Vein endothelial cell (primary cell): Measurements from ENCODE around the genes RNF220, BTBD19 and PTCH2.

- CAGE, long polyA plus RNA = no peak
These were observed 36.9 kb downstream of the DMAP1 start for GRCh38 chr1:44250040-44250751.

- CAGE, long polyA plus RNA = no peak
These were observed 54.5 kb downstream of the DMAP1 start for GRCh38 chr1:44267790-44268174.

DNA sequence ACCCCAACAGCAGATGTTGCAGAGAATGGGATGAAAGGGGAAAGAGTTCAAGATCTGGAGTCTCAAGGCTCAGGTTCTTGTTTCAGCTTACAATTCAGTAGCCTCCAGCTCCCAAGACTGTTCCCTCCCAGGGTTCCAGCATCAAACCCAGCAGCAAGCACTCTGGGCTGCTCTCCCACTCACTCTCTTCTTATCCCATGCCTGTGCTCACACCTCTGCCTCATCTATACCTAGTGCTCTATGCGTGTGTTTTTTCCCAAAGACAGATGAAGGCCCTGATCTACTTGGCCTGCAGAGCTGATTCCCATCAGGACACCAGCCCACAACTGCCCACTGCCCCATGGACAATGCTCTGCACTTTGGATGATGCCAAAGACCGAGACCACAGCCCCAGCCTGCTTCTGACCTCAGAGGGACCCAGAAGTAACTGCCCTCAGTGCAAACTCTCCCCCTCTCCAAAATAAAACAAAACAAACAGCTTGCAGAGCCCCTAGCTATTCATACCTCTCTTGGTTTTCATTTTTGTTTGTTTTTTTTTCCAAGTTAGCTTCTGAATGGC lies 61.4 kb downstream of the DMAP1 start:
- CAGE, long polyA plus RNA = no peak

DNA sequence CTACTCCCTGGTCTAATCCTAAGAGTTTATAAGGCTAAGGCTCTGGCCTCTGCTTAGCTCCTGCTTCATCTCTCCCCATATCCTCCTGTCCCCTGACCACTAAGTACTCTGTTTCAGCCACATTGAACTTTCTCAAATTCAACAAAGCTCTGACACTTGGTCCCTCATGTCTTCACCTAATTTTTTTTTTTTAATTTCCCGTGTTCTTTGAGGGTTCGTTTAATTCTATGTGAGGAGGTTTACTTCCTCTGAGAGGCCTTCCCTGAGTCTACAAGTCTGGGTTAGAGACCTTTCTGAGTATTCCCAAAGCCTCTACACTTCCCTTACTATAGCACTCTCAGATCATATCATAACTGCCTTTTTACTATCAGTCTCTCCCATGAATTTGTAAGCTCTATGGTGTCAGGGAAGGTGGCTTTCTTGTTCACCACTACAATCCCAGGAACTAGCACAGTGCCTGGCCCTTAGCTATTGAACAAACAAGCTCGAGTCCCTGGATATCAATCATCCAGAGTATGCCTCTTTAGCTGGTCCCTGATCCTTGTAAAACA lies 3.3 kb downstream of the ERI3 start:
- CAGE, long polyA plus RNA = no peak

DNA sequence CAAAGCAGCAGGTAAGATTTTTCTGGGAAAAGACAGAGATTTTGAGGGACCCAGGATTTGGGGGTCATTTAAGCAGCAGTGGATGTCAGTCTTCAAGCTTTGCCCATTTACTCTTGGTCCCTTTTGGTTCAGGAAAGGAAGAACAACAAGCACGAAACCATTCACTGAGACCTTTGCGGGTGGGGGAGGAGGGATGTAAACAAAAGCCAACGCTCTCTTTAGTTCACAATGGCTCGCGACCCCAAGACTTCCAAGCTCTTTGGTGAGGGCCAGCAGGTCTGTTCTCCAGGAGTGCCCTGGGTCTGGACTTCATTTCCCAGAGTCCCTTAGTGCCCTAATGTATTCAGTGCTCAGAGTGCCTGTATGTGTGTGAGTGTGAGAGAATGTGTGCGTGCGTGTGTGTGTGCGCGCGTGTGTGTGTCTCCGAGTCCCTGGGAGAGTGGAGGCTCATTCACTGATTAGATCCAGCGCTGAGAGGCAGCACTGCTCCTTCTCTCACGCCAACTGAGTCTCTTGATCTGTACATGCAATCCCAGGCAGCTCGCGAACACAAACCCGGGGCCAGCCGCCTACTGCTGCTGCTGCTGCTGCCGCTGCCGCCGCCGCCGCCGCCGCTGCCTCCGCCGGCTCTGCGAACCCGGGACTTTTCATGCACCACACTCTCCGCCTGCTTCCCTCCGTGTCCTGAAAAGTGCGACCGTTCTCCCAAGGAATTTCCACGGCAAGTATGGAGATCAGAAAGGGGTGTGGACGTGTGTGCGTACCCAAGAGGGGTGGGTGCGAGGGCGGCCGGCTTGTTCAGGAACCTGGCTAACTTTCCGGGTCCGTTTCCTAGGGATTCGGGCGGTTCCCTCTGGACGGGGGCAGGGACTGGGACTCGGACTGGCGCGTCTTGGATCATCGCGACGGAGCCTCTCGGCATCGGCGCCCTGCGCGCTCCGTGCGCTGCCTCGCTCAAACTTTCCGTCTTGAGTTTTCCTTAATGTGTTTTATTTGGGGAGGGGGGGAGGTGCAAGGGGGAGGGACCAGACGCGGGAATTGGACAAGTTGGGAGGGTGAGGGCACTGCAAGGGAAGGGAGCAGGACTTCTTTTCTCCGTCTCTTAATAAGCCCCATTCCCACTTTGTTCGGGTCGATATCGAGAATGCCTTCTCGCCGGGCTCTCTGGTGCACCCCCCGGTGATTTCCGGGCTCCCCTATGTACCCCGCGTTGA lies at the start of gene RNF220:
RNF220 (plus strand) TSS at position 450 of the 1,214 bp plus-strand sequence.
- CAGE, long polyA plus RNA = no peak

DNA sequence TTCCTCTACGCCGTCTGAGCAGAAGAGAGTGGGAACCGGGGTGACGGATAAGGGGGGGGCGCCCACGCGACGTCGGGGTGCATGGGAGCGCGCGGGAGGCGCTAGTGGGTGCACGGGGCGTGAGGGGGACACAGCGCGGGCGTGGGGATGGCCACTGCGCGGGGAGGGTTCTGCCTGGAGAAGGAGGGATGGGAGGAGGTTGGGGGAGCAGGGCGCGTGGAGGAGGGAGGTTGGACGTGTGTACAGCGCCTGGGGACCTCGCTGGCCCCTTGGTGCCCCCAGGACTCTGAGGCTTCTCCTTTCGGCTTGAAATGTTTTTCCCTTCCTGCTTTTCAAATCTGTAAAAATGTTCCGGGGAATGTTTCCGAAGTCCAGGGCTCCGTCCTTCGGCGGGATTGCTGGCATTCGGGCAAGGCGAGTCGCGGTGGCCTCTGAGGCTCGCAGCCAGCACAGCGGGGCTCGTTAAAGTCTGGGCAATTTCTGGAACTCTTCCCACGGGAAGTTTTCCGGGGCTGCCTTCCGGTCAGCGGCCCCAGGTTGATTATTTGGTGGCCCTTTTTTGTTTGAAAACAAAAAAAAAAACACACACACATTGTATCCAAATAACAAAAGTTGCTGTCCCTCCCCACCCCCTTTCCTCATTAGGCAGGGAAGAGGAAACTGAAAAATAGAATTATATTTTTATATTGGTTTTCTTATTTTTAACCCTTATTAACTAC lies 13.2 kb downstream of the RNF220 start:
- CAGE, long polyA plus RNA = no peak

DNA sequence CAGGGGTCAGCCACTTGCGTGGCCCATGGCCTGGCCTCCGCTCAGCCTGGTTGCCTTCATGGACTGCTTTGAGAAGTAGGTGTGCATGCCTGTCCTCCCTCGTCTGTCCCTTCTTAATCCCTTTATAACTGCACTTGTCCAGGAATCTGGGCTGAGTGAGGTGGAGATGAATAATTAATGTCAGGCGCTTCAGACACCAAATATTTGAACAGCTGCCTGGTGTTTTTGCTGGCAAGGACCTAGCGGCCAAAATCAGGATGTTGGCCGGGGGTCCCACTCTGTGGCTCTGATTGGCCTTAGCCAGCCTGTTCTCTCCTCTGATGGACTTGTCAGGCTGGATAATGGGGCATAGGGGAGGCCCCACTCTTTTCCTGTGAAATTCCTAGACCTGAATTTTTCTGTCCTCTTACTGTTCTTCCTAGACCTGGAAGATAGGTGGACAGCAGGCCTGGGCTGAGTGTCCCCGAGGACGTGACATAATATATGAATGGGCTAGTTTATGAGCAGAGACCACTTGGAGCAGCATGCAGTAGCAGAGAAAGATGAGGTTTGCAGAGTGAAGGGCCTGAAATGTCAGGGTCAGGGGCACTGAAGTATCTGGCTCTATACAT lies 30.2 kb downstream of the TMEM53 start:
- CAGE, long polyA plus RNA = no peak

GRCh38 chr1:44722026-44722450 lies 17.6 kb upstream of the KIF2C start:
- CAGE, long polyA plus RNA = no peak

GRCh38 chr1:44784778-44785527 lies 3.0 kb downstream of the BEST4 start:
- CAGE, long polyA plus RNA = no peak

DNA sequence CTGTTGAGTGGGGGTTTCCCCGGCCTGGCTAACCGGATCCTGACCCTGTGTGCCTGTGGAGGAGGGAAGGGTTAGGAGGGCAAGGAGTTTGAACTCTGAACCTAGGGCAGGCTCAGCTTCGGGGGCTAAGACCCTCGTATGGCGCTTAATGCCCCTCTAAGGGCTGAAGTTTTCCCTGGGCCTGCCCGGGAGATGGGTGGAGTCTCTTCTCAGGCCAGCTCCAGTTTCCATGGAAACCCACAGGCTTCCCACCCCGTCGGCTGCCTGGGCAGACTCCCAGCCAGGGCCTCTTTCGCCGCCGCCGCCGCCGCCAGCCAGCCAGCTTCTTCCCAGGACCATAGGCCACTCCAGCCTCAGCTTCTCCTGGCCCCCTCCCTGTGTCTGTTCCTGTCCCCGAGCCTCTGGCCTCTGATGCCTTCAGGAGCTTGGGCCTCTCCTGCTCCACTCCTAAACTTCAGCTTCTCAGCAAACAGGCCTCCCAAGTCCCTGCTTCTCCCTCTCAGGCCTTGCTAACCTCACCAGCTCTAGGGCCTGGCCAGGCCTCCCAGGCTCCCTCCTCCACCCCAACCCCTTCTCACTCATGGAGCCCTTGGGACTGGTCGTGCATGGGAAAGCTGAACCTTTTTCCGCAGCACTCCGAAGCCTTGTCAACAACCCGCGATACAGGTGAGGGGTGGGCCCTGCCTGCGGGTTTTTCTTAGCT lies at the start of gene BTBD19:
BTBD19 (plus strand) TSS at position 283 of the 703 bp plus-strand sequence.
- CAGE, long polyA plus RNA = no peak

DNA sequence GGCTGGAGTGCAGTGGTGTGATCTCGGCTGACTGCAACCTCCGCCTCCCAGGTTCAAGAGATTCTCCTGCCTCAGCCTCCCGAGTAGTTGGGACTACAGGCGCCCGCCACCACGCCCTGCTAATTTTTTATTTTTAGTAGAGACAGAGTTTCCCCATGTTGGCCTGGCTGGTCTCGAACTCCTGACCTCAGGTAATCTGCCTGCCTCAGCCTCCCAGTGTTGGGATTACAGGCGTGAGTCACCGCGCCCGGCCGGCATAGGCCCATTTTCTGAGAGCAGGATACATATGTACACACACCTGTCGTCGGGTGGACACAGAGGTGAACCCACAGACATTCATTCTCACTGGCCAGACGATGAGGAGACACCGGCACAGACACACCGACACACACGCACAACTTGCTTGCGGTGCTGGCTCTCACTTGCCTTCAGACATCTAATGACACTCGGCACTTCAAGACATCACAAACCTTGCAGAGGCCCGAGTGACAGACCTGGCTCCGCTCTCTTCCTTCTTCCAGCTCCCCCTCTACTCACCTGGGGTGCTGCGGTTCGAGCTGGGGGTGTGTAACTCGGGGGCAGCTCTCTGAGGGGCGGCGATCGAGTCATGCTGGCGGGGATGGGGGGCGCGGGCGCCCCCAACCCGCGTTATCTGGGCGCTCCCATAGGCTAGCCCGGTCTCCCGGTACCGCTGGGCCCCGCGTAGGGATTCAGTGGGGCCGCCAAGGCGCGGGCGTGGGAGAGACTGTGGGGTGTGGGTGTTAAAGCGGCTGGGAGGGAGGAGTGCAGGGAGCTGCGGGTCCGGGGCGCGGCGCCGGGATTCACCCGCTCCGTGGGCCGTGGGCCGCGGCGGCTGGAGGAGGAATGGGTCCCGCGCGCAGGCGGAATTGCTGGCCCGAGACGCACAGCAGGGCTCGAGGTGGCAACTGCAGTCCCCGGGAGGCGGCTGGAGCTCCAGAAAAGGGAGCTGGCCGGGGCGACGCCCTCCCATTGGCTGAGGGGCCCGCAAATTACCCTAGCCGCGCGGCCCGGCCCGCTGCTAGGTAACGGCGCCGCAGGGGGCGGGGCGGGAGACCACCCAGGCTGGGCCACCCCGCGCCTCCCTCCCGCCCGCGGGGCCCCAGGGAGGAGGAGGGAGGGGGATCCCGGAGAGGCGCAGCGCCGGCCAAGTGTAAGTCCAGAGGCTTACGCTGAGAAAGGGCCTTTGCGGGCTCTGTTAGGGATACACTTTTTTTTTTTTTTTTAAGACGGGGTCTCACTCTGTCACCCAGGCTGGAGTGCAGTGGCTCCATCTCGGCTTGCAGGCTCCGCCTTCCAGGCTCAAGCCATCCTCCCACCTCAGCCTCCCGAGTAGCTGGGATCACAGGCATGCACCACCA lies at the start of gene PTCH2:
PTCH2 (minus strand) TSS at position 930 of the 1,379 bp plus-strand sequence.
- CAGE, long polyA plus RNA = no peak

GRCh38 chr1:45211211-45211708 lies 4.9 kb upstream of the ZSWIM5 start:
- CAGE, long polyA plus RNA = no peak

DNA sequence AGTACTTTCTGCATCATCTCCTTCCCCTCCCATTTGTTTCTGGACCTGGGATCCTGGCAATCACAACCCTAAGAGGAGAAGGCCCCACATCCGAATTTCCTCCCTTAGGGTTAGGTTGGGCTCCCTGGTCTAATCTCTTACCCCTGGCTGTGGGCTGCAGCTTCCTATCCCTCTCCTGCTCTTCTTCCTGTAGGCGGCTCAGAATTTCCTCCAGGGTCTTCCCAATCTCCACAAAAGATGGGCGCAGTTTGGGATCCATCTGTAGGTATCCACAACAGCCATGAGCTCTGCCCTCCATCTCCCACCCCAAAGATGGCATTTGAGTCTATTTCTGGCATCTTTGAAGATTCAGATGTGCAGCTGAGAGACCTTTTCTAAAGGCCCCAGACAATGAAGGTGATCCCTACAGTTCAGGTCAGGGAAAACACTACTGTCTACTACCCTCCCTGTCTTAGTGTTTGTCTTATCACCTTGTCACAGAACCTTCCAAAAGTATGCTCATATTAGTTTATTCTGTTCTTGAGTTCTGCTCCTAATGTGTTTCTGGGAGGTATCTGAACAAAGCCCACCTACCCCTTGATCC lies 5.9 kb downstream of the TOE1 start:
- CAGE, long polyA plus RNA = no peak

DNA sequence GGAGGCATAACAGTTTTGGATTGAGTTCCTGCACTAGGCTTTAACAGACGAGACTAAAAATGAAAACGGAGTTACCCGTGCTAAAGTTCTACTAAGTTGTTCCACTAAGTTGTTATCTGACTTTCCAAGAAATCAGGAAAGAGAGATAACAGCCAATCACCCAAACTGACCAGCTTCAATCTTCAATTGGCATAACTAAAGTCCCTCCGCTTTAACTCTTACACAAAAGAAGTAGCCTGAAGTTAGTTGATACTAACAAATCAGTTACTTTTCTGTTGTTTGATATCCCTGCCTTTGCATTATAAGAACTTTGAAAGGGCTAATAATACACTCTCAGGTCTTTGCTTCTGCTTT lies 61.4 kb downstream of the TESK2 start:
- CAGE, long polyA plus RNA = no peak

DNA sequence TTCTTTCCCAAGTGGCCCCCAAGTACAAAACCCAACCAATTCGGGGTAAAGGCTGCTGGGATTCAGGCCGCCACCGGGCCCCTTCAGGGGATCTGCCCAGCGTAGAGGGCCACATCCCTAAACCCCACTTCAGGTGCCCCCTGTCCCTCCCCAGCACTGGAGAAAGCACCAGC lies 668 bp downstream of the PRDX1 start:
- CAGE, long polyA plus RNA = no peak

DNA sequence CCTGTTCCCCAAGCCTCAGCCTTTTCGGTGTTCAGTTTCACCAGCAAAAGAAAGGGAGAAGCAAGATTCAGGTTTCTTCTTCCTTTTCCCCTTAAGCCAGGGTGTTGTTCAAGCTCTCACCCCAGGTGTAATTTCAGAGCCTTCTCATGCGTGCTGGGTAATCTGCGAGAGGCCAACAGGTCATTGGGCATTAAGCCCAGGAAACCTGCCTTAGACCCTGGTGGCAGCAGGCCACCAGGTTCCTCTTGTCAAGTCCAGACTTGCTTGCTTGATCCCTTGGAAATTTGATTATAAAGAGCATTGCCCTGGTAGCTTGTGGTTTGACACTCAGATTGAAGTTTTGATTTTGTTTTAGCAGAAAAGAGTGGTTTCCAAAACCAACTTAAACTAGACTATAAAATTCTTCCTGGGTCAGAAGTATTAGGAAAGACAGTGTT lies 6.8 kb downstream of the AKR1A1 start:
- CAGE, long polyA plus RNA = no peak

DNA sequence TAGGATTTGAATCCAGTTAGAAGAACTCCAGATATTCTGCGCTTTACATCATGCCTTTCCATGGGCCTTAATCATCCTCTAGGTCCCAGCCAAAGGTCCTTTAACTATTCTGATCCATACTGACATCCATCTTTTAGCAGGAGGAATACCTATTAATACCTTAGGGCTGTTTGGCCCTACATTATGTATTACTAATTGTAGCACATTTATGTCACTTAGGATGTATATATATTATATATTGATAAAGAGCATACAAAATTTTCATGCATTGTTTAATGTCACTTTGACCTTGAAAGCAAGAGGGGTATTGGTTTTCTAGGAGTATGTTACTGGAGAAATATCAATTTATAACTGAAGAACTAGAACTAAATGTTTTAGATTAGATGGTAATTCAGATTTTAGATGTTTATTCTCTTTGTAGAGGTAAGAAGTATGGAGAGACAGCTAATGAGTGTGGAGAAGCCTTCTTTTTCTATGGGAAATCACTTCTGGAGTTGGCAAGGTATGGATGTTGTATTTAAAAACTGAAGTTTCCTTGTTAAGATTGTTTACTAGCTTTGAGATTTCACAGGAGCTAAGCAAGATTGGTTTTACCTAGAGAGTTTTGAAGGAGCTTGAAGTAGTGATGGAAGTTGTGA lies 19.2 kb downstream of the CCDC17 start:
- CAGE, long polyA plus RNA = no peak

GRCh38 chr1:45638125-45638804 lies 14.4 kb upstream of the CCDC17 start:
- CAGE, long polyA plus RNA = no peak

GRCh38 chr1:45696751-45697420 lies 8.9 kb downstream of the TMEM69 start:
- CAGE, long polyA plus RNA = no peak

DNA sequence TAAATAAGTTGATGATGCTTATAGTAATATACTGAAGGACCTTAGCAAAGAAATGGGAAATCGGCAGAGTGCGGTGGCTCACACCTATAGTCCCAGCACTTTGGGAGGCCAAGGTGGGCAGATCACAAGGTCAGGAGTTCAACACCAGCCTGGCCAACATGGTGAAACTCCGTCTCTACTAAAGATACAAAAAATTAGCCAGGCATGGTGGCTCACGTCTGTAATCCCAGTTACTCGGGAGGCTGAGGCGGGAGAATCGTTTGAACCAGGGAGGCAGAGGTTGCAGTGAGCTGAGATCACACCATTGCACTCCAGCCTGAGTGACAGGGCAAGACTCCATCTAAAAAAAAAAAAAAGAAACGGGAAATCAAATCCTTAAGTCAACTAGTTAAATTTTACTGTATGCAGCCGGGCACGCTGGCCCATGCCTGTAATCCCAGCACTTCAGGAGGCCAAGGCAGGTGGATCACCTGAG lies 9.7 kb downstream of the TMEM69 start:
- CAGE, long polyA plus RNA = no peak